Measurements from ENCODE around the genes GCK, OGDH and CCM2.

DNA sequence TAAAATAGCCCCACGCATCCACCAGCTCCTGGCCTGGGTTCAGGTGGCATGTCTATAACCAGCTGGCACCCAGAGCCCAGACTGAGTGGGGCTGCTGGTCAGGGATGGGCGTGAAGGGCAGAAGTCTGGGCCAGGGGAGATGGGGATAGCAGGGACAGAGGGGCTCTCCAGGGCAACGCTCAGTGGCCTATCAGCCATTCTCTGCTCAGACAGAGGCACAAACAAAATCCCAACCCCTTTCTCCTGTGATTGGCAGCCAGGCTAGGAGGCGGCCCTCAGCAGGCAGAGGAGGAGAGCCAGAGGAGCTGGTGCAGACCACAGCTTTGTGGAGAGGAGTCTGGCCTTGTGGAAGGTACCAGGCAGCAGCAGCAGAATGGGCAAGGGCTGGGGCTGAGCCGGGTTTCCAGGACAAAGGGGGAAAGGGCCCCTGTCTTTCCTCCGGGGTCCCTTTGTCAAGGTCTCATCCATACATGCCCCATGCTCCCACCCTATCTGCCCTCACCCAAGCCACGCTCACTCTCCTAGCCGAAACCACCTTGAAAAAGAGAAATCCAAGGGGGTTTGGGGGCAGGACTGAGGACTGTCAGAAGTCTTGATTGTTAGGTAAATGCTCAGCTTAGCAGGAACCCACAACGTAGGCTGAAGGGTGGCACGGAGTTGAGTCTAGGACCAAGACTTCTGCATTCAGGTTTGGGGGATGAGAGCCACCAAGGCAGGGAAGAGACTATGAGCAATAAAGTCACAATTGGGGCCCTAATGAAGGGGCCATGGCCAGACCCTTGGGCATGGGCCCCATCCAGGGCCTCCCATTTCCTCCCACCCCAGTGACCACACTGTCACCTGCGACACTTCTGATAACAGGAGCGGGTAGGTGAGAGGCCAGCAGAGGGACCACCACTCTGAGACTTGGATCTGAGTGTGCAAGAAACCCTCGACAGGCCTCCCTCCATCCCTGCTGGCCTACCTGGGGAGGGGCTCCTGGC is 650 bp upstream of the PGAM2 start:
- PRO-cap, 3 experiments, result no peak in any of the 3 experiments
- RAMPAGE, long total RNA, 2 experiments, result no peak in any of the 2 experiments
- RRBS, result no CpG with 5 or more reads among the region's 13 CpGs

GRCh38 chr7:44075298-44076206 is 6.8 kb downstream of the POLM start:
- PRO-cap, 3 experiments, result no peak in any of the 3 experiments
- RAMPAGE, long total RNA, 2 experiments, result no peak in any of the 2 experiments
- RRBS, result no CpG with 5 or more reads among the region's 16 CpGs

DNA sequence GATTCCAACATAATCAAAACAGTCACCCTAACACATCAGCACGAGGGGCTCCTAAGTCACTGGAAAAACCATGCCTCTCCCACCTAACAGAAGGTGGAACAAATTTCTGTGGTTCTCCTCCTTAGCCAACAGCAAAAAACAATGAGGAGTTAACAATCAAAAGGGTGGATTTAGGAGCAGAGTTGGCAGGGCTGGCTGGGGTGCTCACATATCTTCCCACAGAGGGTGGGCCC is 5.5 kb downstream of the POLM start:
- PRO-cap, 3 experiments, result no peak in any of the 3 experiments
- RAMPAGE, long total RNA, 2 experiments, result no peak in any of the 2 experiments
- RRBS, result no CpG with 5 or more reads among the region's 1 CpG

GRCh38 chr7:44077614-44078147 is 4.6 kb downstream of the POLM start:
- PRO-cap, 3 experiments, result no peak in any of the 3 experiments
- RAMPAGE, long total RNA, 2 experiments, result no peak in any of the 2 experiments
- RRBS, result no CpG with 5 or more reads among the region's 6 CpGs

DNA sequence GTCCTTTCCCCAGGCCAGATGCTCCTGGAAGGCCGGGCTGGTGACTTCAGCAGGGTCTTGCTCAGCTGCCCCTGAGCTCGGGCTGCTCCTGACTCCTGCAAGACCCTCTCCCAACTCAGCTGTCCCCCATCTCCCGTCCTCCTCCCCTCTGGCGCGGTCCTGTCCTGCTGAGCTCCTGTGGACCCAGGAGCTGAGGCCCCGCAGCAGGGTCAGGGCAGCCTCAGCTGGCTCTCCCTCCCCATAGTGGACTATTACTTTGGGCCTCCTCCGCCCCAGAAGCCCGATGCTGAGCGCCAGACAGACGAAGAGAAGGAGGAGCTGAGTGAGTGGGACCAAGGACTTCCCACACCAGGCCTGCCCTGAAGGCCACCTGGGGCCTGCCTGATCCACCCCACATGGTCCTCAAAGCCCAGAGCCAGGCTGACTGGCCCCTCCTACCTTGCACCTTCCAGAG is 4.5 kb downstream of the AEBP1 start:
- PRO-cap, 3 experiments, result peak in 2 of 3 experiments; most common plus-strand start position 301 of the sequence (in 1); most common minus-strand start position 250 of the sequence (in 2)
- RAMPAGE, long total RNA, 2 experiments, result no peak in any of the 2 experiments
- RRBS, result no CpG with 5 or more reads among the region's 10 CpGs

DNA sequence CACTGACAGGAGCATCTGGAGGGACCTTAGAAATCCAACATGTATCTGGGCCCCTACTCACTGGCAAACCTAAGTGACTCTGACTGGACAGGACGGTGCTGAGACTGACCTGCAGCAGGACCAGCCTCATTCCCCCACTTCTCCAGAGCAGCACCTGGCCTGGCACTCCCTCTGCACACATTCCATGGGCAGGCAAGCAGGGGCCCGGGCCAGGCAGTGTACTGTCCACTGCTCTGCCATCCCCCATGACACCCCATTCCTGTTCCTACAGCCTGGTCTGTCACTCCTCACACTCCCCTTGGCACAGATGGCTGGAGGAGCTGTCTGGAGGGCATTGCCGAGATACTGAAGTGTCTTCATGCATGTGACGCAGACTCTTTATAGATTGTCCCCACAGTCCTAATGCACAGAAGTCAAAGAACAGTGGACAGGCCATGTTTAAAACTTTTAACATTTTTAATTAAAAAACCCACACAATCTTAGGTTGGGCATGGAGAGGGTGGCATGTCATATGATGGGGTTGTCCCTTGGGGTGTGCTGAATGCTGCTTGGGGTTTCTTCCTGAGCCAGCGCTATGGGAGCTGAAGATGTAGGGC is 2.8 kb upstream of the MYL7 start:
- PRO-cap, 3 experiments, result no peak in any of the 3 experiments
- RAMPAGE, long total RNA, 2 experiments, result no peak in any of the 2 experiments
- RRBS, result no CpG with 5 or more reads among the region's 5 CpGs

DNA sequence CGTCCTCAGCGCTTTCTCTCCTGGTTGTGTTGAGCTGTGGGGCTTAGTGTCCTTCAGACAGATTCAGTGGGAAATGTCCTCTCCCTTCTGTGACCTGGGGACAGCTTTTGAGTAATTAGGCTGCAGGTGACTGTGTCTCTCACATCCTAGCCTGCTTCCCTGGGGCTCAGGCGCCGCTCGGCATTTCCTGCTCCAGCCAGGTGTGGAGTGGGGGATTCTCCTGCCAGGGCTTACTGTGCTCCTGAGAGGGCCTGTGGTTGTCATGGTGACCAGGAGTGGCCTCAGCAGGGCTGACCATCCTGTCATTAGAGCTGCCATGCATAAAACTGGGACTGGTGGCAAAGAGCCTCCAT is at the start of gene GCK:
Gene GCK, minus strand, starts transcription at position 209 of the 353 bp plus-strand sequence.
- PRO-cap, 3 experiments, result no peak in any of the 3 experiments
- RAMPAGE, long total RNA, 2 experiments, result no peak in any of the 2 experiments
- RRBS, result no CpG with 5 or more reads among the region's 5 CpGs

DNA sequence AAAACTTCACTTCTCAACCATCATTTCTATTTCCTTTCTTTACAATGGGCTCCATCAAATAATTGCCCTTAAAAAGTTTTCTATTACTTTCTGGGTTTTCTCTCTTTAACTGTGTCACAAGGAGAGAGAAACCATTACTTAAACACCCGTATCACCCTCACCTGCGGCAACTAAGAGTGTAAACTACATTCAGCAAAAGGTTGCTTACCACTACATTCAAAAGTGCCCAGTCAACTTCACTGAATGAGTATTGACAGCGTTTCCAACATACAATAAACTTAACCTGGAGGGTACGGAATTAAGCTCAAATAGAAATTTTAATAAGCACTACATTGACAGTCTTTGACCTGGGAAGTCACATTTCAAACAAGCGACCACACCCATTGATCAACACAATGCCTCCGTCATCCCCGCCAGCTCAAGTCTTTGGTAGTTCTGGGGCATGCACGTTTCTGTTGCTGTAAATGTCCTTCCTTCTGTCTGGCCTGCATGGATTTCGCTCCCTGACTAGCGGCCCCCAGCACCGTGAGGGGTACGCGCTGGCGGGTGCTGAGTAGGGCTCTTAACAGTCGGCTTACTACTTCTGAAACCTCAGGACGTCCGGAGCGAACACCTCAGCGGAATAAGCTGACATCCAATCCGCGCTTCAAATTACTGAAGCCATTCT is 710 bp downstream of the NUDCD3 start:
- PRO-cap, 3 experiments, result no peak in any of the 3 experiments
- RAMPAGE, long total RNA, 2 experiments, result no peak in any of the 2 experiments
- RRBS, result no CpG with 5 or more reads among the region's 21 CpGs

GRCh38 chr7:44595989-44596379 is 10.4 kb upstream of the OGDH start:
- PRO-cap, 3 experiments, result no peak in any of the 3 experiments
- RAMPAGE, long total RNA, 2 experiments, result no peak in any of the 2 experiments
- RRBS, result no CpG with 5 or more reads among the region's 2 CpGs

DNA sequence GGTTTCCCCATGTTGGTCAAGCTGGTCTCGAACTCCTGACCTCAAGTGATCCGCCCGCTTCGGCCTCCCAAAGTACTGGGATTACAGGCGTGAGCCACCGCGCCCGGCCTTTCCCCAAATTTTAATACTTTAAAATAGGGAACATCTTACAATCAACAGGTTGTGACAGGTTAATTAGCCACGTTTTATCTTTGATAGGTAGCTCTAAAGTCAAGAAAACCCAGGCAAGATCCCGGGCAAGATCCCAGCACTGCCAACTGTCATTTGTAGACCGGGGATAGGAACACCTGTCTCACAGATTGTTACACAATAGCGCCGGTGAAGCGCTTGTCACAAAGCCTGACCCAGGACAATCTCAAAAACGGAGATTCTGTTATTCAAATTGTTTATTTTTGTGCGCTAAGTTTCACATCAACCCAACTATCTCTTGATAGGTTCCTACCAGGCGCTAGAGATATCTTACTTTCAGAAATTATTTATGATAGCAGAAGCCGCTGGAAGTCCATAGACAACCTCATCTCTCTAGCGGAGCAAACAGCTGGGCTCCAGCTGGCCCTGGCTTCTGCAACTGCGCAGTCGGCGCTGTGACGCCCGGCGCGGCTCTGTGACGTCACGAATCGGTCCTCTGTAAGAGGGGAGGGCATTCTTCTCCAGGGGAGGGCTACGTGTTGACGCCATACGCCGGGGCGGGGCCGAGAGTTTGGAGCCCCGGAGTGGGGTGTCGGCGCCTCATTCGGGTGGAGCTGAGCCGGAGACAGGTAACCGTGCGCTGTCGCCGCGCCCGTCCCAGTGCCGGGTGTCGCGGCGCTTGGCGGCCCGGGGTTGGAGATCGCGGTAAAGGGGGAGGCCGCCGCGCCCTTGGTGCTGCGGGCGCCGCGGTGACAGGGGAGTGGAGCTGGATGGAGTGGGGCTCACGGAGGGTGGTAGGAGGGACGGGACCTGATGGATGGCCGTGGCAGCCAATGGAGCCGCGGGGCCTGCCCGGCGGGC is at the start of gene OGDH:
Gene OGDH, plus strand, starts transcription at position 732 of the 990 bp plus-strand sequence.
- PRO-cap, 3 experiments, result peak in 3 of 3 experiments; most common plus-strand start position 732 of the sequence (in 3); most common minus-strand start position 564 of the sequence (in 3)
- RAMPAGE, long total RNA, 2 experiments, result start-site peak on the plus strand in 2 of 2 experiments, centred at positions 703 to 707 of the sequence, 560 to 648 reads per replicate; start-site peak on the minus strand in 1 of 2 experiments, centred at position 566 of the sequence, 110 reads per replicate
- RRBS, result 1% methylated on average over 25 of the region's 68 CpGs

GRCh38 chr7:44623913-44624177 is 17.4 kb downstream of the OGDH start:
- PRO-cap, 3 experiments, result no peak in any of the 3 experiments
- RAMPAGE, long total RNA, 2 experiments, result no peak in any of the 2 experiments
- RRBS, result no CpG with 5 or more reads among the region's 2 CpGs

- PRO-cap, 3 experiments, result peak in 1 of 3 experiments; most common plus-strand start chr7:44695711 (in 1)
- RAMPAGE, long total RNA, 2 experiments, result no peak in any of the 2 experiments
- RRBS, result no CpG with 5 or more reads among the region's 10 CpGs
Observed at GRCh38 chr7:44695560-44695884, 53.1 kb upstream of the ZMIZ2 start.

DNA sequence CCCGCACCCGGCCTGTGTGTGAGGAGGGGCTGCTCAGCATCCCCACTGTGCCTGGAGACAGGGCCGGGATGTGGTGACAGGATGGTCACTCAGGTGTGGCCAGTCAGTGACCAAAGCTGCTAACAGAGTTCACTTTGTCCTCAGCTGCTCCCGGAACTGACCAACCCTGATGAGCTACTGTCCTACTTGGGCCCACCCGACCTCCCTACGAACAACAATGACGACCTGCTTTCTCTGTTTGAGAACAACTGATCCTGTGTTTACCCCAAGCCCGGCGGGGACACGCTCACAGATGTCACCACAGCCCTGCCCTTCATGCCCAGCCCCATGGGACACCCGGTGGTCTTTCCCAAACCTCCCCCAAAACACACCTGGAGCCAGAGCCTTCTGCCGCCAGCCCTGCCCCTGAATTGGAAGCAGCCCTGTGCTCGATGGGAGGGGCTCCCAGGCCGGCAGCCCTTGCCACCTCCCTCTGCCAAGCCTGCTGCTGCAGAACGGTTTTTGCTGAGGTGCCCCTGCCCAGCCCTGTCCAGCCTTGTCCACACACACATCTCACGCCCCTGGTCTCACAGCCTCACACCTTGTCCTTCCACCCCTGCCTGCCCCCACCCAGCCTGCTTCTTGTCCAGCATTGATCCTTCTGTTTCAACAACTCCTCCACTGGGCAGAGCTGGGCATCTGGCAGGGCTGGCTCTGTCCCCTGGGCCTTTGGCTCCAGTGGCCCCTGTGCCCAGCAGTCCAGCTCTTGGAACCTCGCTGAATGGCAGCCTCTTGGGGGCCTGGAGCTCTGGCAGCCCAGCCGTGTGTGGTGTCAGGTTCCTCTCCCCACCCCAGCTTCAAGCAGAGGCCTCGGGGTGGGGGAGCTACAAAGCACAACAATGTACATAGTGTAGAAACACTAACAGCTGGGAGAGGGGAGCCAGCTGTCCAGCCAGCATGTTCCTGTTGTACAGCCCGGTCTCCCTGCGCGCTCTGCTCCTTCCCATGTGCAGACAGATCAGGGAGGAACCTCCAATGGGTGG is 19.0 kb downstream of the ZMIZ2 start:
- PRO-cap, 3 experiments, result peak in 1 of 3 experiments; most common plus-strand start position 898 of the sequence (in 1)
- RAMPAGE, long total RNA, 2 experiments, result no peak in any of the 2 experiments
- RRBS, result 83% methylated on average over 7 of the region's 22 CpGs

- PRO-cap, 3 experiments, result no peak in any of the 3 experiments
- RAMPAGE, long total RNA, 2 experiments, result no peak in any of the 2 experiments
- RRBS, result no CpG with 5 or more reads among the region's 4 CpGs
Observed at GRCh38 chr7:44802656-44803292, 6.3 kb downstream of the PPIA start.

GRCh38 chr7:44876189-44877347 is 8.8 kb downstream of the PURB start:
- PRO-cap, 3 experiments, result no peak in any of the 3 experiments
- RAMPAGE, long total RNA, 2 experiments, result no peak in any of the 2 experiments
- RRBS, result no CpG with 5 or more reads among the region's 6 CpGs

GRCh38 chr7:44880958-44881634 is 4.2 kb downstream of the PURB start:
- PRO-cap, 3 experiments, result no peak in any of the 3 experiments
- RAMPAGE, long total RNA, 2 experiments, result no peak in any of the 2 experiments
- RRBS, result no CpG with 5 or more reads among the region's 1 CpG

DNA sequence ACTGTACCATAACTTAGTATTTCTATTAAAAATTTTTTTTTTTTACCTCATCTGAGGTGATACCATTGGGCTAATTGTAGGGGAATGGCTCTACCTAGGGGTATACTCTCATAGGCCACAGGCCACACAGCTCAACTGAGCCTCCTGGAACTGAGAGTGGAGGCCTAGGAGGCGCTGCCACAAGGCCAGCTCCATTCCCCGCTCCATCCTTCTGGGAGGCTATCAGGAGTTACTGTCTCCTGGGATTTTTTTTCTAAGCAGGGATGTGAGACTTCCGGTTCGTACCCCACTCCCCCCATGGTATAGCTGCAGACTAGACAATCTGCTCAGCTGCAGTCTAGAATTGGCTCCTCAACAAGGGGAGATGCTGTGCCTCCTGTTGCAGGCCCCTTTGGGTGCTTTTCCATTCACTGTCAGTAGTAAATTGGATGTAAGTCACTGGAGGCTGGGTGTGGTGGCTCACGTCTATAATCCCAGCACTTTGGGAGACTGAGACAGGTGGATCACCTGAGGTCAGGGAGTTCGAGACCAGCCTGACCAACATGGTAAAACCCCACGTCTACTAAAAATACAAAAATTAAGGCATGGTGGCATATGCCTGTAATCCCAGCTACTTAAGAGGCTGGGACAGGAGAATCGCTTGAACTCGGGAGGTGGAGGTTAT is 2.8 kb upstream of the MYO1G start:
- PRO-cap, 3 experiments, result no peak in any of the 3 experiments
- RAMPAGE, long total RNA, 2 experiments, result no peak in any of the 2 experiments
- RRBS, result no CpG with 5 or more reads among the region's 9 CpGs

GRCh38 chr7:44984943-44985939 is 6.4 kb upstream of the MYO1G start:
- PRO-cap, 3 experiments, result no peak in any of the 3 experiments
- RAMPAGE, long total RNA, 2 experiments, result no peak in any of the 2 experiments
- RRBS, result no CpG with 5 or more reads among the region's 8 CpGs

GRCh38 chr7:45000060-45000946 is at the start of gene CCM2:
TSS of gene CCM2 (plus strand) at chr7:45000201.
- PRO-cap, 3 experiments, result peak in 3 of 3 experiments; most common plus-strand start chr7:45000210 (in 3); most common minus-strand start chr7:45000093 (in 1)
- RAMPAGE, long total RNA, 2 experiments, result no peak in any of the 2 experiments
- RRBS, result under 1% methylated on average over 24 of the region's 78 CpGs

DNA sequence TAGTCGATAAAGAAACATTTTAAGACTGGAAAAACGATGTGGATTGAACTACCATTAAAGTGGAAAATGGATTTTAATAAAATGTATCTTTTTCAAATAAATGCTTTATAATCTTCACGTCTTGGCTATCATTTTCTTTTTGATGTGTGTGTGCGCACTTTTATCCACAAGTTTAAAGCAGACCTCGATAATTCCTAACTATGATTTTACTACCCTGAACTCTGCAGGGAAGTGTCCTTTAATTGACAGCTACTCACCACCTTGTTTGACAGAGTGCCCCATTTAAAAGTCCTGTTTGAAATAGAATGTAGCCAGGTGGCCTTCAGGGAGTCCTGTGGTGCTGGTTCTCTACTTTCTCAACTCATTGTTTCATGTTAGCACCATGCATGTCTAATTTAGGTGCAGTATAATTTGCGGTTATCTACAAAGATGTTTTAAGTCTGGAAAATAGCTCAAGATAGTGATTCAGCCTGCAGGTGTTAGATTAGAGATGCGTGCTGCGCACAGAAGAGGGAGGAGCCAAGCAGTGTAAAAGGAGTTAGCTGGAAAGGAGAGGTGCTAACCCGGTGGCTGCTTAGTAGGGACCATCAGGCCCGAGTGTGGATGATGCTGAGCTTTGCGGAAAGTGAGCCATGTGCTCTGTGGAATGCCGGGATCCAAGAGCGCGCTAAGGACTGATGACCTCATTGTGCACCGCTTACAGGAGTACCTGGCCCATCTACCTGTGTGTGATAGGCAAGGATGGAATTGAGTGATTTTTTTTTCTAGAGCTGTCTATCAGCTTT is 1.1 kb downstream of the CCM2 start:
- PRO-cap, 3 experiments, result no peak in any of the 3 experiments
- RAMPAGE, long total RNA, 2 experiments, result no peak in any of the 2 experiments
- RRBS, result no CpG with 5 or more reads among the region's 15 CpGs